Measurements from ENCODE around the genes CST6, TMEM151A and RBM14.

- PRO-cap, result no peak
These were observed 3.2 kb upstream of the SART1 start for GRCh38 chr11:65958240-65958814.

DNA sequence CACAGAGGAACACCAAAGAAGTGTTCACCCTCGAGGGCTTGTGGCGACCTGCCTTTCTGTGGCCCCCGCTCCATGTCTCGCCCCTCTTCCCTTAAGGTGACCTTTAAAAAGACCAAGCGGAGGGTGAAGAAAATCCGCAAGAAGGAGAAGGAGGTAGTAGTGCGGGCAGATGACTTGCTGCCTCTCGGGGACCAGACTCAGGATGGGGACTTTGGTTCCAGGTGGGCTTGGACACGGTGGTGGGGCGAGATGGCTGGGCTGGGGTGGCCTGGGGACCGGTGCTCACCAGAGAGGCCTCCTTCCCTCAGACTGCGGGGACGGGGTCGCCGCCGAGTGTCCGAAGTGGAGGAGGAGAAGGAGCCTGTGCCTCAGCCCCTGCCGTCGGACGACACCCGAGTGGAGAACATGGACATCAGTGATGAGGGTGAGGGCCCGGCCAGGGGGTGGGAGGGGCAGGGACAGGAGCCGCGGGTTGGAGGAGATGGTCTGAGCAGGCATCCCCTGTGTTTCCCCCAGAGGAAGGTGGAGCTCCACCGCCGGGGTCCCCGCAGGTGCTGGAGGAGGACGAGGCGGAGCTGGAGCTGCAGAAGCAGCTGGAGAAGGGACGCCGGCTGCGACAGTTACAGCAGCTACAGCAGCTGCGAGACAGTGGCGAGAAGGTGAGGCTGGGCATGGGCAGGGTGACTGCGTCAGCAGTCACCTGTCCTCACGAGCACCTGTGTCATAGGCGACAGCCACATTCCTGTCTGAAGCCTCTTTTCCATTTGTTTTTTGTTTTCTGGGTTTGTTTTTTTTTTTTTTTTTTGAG is 5.8 kb downstream of the SART1 start:
- PRO-cap, result no peak

DNA sequence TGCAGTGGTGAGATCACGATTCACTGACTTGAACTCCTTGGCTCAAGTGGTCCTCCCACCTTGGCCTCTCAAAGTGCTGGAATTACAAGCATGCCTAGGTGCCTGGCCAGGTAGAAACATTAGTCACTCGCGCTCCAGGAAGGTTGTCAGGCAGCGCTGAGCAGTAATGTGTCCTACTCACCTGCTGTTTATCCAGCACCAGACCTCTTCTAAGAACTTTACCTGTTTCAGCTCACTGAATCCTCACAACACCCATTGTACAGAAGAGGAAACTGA is 504 bp upstream of the CST6 start:
- PRO-cap, result no peak

- PRO-cap, result no peak
These were observed at the start of gene CST6 for GRCh38 chr11:66011642-66012492. CST6 (plus strand) TSS chr11:66012008.

DNA sequence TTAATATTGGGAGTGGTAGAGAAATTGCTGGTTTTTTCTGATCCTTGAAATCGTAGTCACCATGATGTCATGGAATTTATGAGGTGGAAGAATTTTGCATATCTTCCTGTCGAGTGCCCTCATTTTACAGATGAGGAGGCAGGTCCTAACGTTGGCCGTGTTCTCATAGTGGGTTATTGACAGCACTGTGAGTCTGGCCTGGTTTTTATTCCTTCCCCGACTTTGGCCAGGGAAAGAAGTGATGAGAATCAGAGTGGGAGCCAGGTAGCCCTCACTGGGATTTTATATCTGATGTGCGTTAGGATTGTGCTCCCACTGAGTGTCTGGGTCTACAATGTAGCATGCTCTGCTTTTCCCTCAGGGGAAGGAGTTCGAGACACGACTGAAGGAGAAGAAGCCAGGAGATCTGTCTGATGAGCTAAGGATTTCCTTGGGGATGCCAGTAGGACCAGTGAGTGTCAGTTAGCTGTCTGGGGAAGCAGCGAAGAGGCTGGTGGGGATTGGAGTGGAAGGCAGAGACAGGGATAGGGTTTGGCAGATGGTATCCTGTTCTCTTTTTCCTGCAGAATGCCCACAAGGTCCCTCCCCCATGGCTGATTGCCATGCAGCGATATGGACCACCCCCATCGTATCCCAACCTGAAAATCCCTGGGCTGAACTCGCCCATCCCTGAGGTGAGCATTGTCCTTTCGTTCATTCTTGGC is 8.6 kb upstream of the PACS1 start:
- PRO-cap, result no peak

DNA sequence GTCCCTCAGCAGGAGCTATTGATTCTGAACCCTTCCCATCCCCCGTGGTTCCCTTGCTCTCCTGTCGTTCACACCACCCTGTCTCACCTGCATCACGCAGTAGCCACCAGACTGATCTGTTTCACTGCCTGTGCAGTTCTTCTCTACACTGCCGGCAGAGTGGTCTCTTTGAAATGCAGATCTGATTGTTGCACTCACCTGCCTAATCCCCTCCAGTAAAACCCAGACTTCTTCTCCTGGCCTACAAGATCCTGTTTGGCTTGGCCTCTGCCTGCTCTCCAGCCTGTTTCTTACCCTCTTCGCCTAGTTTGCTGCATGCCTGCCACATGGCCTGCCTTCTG is 41.9 kb downstream of the PACS1 start:
- PRO-cap, result no peak

DNA sequence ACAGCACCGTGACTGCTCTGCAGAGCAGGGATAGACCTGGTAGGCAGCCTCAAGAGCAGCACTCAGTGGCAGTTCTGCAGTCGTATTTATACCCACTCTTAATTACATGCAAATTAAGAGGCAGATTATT is 73.9 kb upstream of the KLC2 start:
- PRO-cap, result no peak

GRCh38 chr11:66267691-66268504 is 541 bp upstream of the RAB1B start:
- PRO-cap, result bidirectional peak, plus-strand start at chr11:66267739, minus-strand start at chr11:66267577; bidirectional peak, plus-strand start at chr11:66268044, minus-strand start at chr11:66267991; unidirectional peak, minus-strand start at chr11:66268120; bidirectional peak, plus-strand start at chr11:66268639, minus-strand start at chr11:66268411

DNA sequence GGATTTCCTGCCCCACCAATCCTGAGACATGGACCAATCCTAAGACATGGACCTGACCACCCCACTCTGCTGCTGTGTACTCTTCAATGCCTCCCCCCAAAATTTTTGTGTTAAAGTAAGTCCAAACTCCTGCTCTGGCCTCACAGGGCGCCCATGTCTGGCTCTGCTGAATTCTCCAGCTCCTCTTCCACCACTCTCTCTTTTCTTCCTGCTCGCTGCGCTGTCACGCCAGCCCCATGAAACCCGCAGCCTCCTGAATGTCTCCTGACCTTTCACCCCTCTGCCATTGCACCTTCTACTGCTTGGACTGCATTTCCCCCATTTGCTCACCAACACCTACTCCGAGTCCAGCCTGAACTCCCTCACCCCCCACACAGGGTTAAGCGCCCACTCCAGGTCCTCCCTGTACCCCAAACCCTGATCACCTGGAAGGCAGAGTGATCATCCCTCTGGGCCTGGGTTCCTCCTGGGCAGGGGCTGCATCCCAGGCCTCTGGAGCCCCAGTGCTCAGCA is 3.5 kb downstream of the CNIH2 start:
- PRO-cap, result no peak

- PRO-cap, result no peak
These were observed 5.5 kb downstream of the CNIH2 start for GRCh38 chr11:66283318-66283984.

GRCh38 chr11:66291405-66292651 is at the start of gene TMEM151A:
TMEM151A (plus strand) TSS chr11:66291894.
- PRO-cap, result no peak

GRCh38 chr11:66327132-66327441 is 9.1 kb downstream of the RIN1 start:
- PRO-cap, result no peak

DNA sequence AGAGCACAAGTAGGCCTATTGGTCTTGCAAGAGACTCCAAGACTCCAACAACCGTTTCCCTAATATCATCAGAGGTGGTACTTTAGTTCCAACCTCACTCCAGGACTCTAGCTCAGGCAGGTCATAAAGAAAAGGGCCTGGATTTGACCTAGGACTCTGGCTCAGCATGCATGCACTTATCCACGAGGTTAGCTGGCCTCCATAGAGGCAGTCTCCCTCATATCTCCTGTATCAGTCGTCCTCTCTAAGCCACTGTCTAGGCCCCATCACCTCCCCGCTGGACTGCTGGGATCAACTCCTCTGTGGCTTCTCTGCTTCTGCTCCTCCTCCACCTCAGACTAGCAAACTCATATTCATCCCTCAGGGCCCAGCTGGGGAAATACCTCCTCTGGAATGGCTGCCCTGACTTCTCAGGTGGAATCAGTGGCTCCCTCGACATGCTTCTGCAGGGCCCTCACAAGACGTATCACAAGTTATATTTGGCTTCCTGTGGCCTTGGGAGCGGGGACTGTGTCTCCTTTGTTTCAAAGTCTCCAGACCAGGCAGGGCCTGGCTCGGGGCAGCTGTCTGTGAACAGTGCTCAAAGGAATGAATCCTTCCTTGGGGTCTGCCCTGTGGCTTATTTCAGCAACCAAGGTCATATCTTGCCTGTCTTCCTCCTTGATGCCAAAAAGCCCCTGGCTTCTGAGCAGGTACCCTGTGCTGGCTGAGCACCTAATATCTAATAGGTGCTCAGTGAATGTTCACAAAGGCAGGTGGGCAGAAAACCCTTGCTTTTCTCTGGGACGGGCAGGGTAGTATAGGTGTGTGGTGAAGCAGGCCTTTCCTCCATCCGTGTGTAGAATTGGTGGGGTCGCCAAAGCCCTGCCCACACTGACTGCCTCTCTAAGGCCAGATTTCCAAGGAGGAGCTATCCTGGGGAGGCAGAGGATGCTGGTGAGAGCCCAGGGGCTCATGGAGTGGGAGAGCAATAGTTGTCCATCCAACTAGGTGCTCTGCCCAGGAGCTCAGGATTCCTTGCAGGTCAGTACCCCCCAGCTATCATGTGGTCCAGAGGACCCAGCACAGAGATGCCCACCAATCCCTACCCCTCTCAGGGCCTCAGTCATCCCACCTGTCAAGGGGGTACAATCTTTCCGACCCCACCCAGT is 9.9 kb downstream of the SLC29A2 start:
- PRO-cap, result no peak

DNA sequence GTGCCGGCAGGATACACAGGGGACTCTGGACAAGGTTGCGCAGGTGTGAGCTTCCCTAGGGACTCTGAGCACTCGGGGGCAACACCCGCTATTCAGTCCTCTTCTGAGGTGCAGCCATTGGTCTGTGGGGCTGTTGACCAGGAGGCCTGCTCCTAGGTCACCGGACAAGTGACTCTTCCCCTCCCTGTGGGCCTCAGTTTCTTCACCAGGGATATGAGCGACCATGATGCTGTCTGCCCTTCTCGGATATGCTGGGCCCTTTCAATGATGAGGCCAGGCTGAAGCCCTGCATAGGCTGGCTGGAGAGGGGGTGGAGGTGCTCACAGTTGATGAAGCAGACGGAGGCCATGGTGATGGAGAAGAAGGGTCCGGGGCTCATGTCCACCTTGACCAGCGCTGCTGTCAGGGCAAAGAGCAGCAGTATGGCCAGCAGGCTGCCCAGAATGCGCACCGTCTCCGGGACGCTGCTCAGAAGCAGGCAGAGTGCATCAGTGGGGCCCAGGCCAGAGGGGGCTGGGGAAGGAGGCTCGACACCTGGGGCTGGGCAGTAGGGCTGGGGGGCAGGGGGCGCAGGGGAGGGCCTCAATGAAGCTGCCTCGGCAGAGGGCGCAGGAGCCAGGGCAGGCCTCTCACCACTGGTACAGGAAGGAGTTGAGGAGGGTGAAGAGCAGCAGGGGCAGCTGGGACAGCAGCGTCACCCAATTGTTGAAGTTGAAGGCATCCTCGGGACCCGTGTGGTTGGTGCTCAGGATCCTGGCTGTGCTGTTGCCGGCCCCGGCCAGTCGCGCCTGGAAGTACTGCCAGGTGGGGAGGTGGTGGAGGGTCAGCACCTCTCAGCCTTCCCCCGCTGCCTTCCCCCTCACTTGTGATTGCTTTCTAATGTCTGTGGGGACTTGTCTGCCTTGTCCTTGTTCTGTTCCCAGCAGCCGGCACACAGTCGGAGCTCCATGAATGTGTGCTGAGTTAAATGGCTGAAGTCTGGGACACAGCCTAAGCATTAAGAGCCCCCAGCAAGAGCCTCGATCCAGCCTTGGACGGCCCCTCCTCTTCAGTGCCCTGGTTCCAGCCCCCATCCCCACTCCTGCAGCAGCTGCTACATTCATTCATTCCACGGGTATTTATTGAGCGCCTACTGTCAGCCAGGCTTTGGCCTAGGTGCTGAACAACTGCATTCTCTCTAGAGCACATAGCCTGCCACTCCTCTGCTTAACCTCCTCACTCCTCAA is 2.4 kb downstream of the SLC29A2 start:
- PRO-cap, result no peak

- PRO-cap, result no peak
These were observed 797 bp downstream of the SLC29A2 start for GRCh38 chr11:66370858-66371068.

GRCh38 chr11:66616560-66616719 is at the start of gene RBM14:
RBM14 (plus strand) TSS chr11:66616630.
- PRO-cap, result bidirectional peak, plus-strand start at chr11:66616630, minus-strand start at chr11:66616421

- PRO-cap, result no peak
These were observed 5.6 kb upstream of the RBM4 start for GRCh38 chr11:66632814-66633417.

DNA sequence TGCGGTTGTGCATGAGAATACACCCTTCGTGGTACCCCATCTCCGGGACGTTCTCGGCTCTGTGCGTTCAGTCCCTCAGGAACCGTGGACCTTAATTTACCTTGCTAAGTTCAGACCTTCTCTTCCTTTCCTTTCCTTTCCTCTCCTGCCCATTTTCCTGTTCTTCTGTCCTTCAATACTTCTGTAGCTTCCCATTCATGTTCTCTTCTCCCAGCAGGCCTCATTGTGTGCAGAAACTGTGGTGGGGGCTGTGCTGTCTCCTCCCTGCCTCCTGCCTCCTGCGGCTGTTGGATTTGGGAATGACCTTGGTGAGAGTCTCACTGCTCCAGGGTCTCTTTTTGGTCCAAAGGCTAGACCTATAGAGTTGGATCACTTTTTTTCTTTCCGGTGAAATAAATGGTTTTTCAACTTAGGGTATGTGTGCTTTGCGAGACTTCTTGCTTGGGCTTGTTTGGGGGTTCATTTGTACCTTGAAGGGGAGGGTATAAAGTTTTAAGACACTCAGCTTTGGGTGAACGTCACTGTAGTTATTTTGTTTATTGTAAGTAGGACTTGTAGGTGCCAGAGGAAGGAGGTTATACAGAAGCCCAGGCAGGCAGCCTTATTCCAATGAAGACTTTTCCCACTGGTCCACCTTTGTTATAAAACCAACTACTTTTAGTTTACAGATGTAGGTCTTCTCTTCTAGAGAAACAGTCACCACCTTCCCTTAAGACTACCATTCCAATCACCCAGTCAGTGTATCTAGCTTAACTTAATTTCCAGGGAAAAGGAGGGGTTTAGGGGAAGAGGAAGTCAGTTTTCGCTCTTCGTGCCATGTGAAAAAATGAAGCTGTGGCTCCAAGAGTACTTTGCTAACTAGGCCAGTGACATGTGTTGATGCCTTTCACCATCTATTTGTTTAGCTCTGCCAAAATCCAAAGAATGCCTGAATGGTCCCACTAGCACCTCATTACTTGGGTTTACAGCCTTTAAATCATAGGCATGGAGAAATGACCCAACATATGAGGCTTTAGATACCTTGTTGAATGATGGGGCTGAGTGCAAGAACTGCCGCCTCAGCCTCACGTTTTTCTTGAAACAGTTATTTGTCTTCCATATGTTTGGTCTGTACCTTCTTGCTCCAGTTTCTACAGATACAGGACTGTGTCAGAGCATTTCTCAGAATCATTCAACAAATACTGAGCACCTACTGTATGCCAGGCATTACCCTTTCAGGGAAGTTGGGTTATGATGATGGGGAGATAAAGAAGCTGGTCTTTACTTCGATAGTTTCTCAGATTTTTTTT is 8.0 kb downstream of the RBM4 start:
- PRO-cap, result no peak

DNA sequence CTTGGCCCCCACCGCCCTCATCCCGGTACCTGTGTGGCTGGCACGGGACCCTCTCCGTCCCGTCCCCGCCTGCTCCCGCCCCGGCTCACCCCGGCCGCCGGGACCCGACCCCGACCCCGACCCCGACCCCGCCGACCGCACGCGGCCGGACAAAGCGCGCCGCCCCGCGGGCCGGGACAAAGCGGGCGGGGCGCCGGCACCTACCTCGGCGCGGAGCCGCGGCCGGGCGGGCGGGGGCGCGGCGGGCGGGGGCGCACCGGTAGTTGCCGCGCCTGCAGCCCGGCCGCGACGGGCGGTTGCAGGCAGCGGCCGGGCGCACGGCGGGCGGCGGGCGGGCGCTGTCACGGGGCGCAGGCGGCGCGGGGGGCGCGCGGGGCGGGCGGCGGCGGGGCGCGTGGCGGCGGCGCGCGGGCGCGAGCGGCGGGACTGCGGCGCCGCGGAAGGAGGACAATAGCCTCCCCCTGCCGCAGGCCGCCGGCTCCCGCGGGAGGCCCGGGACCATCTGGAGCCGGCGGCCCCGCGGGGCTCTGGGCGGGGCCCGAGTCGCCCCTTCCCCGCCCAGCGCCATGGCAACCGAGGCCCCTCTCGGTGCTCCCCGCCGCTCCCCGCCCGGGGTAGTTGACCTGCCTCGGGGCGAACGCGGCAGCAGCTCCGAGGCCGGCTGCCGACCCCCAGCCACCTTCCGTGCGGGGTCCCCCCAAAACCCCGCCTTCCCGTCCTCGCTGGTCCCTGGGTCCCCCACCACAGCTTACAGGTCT is 880 bp downstream of the SPTBN2 start:
- PRO-cap, result no peak

DNA sequence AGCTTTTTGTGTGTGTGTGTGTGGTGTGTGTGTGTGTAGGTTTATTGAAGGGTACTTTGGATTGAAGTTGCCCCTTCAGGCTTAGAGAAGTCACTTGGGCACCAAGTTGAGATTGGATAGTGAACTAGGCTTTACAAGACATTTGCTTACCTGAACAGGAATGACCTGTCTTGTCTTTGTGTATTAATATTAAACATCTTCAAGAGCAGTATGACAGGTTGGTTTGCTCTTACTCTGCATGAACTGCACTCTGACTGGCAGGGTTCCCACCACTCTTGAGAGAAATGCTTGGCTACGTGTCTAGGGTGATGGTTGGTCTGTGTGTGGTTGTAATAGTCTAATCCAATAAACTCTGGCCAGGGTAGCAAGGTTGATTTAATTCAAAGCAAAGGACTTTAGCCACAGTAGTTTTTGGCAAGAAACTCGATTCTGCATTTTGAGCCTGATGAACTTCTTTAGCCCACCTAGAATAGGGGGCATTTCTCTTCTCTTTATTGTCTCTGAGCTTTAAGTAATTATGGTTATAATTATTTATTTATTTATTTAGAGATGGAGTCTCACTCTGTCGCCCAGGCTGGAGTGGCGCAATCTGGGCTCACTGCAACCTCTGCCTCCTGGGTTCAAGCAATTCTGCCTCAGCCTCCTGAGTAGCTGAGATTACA is 4.6 kb downstream of the C11orf80 start:
- PRO-cap, result no peak